Sciatic nerve (tissue), 1 donor: ENCODE measurements around a stretch of chr7.

DNA sequence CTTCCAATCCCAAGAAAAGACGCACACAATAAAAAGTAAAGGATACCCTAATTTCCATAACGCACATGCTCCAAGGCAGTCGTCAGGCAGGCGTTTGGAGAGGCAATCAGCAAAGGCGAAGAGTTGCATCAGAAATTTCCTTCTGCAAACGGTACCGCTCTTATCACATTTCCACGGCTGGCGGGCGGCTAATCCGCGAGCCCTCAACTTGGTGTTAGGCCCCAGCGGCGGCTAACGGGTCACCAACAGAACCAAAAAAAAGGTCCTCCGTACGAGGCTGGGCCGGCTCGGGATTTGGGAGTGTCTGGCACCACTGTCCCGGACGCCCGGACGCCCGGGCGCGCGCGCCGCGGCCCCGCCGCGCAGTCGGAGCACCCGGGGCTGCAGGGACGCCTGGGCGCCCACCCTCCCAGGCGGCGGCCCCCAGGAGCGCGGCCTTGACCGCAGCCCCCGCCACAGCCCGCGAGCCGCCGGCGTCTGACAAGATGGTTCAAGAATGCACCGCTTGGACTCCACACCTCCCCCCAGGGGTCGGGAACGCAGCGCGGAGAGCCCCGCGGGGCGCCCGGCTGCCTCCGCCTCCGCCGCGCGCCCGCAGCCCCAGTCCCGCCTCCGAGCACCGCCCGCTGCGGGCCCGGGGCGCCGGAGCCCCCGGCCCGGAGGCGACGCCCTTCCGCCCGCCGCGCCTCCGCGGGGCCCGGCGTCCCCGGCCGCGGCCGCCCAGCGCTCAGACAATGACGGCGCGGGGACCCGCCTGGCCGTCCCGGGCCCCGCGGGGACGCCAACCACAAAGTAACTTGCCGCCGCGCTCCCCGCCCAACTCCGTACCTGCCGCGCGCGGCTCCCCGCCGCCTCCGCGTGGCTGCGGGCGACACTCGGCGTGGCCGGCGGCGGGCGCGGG lies 9.9 kb upstream of the GRB10 start:
- PRO-cap = unidirectional peak, plus-strand start at position 168 of the sequence; bidirectional peak, plus-strand start at position 365 of the sequence, minus-strand start at position 346 of the sequence; bidirectional peak, plus-strand start at position 734 of the sequence, minus-strand start at position 479 of the sequence

DNA sequence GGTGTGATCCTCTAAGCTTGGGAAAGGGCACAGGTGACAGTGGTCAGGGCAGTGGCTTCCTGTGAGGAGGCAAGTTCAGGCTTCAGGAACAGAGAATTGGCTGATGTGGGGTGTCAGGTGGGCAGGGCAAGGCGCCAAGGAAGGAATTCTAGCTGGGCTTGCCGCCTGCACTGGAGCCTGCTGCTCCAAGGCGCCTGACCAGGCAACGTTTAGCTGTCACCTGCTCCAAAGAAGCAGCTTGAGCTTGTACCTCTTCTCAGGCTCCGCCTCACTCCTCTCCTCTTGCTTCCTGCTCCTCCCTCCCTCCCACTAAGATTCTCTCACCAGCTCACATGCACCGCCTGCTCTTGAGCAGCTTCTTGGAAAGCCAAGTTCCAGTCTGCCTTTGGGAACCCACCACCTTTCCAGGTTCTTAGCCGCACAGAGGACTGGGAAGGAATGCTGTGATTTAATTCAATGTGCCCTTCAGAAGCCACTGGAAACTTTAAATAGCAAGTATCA lies 187.4 kb upstream of the GRB10 start:
- PRO-cap = no peak

- PRO-cap = no peak
Measured at GRCh38 chr7:51182722-51183324, 133.8 kb downstream of the COBL start.

DNA sequence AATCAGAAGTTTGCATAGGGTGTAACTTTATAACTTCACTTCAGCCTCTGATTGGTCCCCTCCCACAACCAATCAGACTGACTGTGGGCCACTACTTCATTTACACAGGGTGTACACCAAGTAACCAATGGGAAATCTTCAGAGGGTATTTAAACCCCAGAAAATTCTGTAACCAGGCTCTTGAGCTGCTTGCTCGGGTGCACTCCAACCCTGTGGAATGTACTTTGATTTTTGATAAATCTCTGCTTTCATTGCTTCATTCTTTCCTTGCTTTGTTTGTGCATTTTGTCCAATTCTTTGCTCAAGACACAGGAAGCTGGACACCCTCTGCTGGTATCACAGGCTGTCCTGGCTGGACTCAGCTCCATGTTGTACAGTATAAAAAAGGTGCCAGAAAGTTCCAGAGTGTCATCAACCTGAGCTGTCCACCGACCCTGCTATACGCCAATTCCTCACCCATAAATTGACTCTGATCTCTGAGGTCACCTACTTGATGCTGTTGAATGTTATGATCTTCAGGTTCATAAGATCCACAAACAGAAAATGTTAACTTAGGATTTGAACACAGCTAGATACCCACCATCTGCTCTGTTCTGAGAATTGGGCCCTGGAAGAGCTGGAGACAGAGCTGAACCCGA lies 74.3 kb downstream of the COBL start:
- PRO-cap = bidirectional peak, plus-strand start at position 175 of the sequence, minus-strand start outside the sequence

- PRO-cap = no peak
Measured at GRCh38 chr7:51327521-51327865, 10.9 kb upstream of the COBL start.

- PRO-cap = no peak
Measured at GRCh38 chr7:51350188-51350601, 33.6 kb upstream of the COBL start.

DNA sequence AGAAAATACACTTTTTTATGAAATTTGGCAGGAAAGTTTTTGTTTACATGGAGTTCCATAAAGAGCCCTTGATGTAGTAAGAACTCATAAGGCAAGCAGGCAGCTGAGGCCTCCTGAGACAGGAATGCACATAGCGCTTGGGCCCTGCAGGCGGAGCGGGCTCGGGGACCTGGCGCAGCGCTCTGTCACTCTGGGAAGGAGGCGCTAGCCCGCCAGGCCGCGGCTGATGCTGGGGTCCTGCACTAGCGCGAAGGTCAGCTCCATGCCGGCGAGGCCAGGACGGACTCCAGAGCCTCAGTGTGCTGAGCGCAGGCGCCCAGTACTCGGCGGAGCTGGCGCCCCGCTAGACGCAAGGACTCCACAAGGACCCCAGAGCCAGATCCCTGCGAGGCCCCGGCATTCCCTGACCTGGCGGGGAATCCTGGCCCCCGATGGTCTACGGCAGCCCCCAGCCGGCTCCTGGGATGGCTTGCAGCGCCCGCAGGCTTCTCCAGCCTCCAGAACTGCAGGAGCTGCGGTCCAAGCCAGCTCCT lies 761.7 kb upstream of the POM121L12 start:
- PRO-cap = no peak

DNA sequence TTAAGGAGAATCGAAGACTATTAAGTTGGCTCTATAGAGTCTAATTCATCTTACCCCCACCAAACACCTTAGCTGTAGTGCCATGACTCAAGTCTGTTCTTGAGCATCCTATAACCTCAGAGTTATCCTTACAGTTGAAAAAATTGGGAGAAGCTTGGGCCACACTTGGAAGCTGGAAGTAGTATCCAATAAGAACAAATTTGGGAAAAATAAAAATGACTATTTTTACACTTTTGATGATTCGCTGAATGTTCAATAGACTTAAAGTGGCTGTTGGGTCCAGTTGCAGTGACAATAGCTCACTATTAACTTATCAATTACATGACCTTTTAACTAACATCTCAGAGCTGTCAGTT lies 174.9 kb upstream of the POM121L12 start:
- PRO-cap = no peak

- PRO-cap = no peak
Measured at GRCh38 chr7:54664203-54664944, 94.6 kb downstream of the SEC61G start.

DNA sequence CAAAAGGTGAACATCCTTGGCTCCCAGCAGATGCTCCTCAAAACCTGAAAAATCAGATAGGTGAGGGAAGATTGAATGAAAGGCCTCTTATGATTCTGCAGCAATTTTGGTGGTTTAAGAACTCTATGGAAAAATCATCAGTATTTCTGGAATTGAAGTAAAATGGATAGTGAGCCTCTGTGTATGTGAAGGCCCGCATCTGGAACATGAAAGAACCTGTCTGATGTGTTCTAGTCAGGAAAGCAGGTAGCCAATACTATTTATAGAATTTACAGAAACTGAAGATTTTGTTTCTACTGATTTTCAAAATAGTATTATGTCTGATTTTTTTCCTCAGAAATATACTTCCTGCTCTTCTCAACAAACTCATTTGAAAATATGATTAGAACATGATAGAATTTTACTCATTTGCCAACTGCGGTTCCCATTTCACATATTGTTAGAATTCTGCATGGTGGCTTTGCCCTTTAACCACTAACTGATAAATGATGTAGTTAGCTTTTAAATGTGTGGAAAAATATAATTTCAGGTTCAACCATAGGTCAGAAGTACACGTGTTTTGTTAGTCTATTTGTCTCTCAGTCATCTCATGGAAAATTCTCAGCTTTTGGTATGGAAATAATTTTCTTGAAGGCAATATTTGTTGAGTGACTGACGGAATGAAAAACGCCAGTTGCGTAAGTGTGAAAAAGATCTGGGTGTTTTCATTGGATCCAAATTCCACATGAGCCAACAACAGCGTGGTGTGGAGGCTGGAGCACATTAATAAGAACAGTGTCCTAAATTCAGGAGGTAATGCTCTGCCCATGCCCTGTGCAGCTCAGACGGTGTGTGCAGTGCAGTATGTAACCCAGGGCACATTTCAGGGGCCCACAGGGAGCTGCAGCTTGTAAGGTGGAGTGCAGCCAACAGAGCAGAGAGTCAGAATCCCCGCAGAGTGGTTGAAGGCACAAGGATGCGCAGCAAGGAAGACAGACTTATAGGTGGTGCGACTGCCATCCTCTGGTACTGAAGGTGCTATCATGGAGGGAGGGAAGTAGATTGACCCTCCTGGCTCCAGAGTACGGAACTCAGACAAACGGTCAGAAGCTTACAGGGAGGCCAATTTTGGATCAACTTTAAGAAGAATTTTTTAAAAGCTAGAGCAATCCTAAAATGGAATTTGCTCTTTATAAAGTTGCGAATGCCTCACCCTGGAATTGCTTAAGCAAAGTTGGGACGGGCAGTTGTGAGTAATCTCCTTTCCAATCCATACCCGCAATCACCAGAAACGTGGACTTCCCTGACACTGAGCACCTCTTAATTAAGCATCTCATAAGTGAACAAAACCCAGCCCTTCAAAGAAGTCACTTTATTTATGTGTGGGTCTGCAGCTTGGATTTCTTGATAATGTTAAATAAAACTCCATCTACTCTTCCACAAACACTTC lies 37.8 kb downstream of the EGFR start:
- PRO-cap = no peak

GRCh38 chr7:55143196-55143638 lies 124.4 kb downstream of the EGFR start:
- PRO-cap = no peak

DNA sequence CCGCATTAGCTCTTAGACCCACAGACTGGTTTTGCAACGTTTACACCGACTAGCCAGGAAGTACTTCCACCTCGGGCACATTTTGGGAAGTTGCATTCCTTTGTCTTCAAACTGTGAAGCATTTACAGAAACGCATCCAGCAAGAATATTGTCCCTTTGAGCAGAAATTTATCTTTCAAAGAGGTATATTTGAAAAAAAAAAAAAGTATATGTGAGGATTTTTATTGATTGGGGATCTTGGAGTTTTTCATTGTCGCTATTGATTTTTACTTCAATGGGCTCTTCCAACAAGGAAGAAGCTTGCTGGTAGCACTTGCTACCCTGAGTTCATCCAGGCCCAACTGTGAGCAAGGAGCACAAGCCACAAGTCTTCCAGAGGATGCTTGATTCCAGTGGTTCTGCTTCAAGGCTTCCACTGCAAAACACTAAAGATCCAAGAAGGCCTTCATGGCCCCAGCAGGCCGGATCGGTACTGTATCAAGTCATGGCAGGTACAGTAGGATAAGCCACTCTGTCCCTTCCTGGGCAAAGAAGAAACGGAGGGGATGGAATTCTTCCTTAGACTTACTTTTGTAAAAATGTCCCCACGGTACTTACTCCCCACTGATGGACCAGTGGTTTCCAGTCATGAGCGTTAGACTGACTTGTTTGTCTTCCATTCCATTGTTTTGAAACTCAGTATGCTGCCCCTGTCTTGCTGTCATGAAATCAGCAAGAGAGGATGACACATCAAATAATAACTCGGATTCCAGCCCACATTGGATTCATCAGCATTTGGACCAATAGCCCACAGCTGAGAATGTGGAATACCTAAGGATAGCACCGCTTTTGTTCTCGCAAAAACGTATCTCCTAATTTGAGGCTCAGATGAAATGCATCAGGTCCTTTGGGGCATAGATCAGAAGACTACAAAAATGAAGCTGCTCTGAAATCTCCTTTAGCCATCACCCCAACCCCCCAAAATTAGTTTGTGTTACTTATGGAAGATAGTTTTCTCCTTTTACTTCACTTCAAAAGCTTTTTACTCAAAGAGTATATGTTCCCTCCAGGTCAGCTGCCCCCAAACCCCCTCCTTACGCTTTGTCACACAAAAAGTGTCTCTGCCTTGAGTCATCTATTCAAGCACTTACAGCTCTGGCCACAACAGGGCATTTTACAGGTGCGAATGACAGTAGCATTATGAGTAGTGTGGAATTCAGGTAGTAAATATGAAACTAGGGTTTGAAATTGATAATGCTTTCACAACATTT lies 159.0 kb upstream of the LANCL2 start:
- PRO-cap = no peak

DNA sequence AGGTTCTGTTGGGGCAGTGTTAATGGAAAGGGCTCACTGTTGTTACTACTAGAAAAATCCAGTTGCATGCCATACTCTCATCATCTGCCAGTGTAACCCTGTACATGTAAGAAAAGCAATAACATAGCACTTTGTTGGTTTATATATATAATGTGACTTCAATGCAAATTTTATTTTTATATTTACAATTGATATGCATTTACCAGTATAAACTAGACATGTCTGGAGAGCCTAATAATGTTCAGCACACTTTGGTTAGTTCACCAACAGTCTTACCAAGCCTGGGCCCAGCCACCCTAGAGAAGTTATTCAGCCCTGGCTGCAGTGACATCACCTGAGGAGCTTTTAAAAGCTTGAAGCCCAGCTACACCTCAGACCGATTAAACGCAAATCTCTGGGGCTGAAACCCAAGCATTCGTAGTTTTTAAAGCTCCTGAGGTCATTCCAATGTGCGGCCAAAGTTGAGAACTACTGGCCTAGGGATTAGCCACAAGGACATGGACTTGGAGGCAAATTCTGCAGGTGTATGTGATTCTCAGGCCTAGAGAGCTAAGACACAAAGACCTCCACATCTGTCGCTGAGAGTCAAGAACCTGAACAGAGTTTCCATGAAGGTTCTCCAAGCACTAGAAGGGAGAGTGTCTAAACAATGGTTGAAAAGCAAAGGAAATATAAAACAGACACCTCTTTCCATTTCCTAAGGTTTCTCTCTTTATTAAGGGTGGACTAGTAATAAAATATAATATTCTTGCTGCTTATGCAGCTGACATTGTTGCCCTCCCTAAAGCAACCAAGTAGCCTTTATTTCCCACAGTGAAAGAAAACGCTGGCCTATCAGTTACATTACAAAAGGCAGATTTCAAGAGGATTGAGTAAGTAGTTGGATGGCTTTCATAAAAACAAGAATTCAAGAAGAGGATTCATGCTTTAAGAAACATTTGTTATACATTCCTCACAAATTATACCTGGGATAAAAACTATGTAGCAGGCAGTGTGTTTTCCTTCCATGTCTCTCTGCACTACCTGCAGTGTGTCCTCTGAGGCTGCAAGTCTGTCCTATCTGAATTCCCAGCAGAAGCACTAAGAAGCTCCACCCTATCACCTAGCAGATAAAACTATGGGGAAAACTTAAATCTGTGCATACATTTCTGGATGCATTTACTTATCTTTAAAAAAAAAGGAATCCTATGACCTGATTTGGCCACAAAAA lies 154.7 kb upstream of the LANCL2 start:
- PRO-cap = no peak

DNA sequence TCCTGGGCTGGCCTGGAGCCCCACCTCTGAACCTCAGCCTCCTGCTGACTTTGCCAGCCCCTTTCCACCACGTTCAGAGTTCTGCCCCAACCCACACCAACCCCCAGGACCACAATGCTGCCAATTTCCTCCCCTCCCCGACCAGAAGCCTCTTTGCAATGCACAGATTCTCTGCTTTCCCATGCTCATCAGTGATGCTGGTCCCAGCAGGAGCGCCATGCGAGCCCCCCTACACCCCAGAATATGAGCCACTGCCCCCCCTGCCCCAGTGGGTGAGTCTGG lies 83.9 kb downstream of the VOPP1 start:
- PRO-cap = no peak

GRCh38 chr7:55515440-55516441 lies 56.6 kb downstream of the VOPP1 start:
- PRO-cap = no peak

DNA sequence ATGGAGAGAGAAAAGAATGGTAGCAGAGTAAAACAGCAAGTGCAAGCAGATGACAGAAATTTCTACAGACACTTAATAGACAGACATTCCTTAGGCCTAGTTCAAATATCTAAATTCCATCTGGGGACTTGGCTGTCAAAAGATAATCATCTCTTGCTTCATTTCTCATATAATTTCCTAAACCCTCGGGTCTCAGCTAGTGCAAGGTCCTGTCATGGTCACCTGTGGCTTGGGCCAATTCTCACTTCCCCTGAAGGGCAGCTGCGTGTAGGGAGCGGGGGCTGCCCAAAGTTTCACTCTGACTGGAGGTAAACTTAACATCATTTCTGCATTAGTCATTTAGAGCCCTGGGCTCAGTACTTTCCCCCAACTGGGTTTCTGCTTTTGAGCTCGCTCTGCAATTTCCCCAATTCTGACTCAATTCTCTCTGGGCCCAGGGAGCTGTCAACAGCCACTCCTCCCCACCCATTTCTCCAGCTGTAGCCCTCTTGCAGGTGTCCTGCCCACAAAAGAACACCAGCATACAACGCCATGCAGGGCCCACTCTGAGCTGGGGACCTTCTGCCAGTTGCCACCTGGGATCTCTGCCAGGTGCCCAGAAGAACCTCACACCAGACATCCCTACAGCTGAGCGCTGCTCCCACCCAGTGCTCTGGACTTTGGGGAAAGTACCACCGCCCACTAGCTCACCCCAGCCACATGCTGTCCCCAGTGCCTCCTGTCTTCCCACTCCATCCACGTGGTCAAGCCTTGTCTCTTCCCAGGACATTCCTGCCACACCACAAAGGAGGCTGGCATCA lies 38.0 kb downstream of the VOPP1 start:
- PRO-cap = no peak

DNA sequence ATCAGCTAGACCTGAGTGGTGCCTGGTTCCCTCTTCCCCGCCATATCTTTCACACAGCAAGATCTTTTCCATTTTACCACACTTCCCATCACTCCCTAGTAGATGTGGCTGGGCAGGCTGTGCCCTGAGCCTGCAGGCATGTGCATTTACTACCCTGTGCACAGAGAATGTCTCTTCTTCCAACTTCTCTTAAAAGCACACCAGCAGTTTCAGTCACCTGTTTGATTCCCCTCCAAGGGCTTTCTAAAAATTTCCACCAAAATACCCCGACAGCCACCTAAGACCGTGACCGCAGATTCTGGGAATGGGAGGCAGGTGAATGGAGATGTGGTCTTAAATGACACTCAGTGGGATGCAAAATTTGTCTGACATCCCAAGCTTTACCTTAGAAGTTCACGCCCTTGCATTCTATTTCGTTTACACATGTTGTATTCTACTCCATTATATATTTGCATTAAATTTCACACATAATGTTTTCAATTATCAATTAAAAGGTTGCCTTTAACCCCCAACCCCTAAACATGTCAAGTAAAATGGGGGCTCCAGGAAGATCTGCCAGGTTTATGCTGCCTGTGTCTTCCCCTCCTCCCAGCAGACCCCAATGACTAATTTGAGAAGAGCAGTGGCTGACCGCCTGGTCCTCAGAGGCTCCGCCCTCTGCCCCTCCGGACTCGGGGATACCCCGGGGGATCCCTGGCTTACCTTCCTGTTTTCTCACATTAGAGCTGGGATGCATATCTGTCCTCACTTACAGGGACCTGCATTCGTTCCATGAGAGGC lies 24.4 kb downstream of the VOPP1 start:
- PRO-cap = no peak

- PRO-cap = no peak
Measured at GRCh38 chr7:55593585-55593923, 21.3 kb upstream of the VOPP1 start.

DNA sequence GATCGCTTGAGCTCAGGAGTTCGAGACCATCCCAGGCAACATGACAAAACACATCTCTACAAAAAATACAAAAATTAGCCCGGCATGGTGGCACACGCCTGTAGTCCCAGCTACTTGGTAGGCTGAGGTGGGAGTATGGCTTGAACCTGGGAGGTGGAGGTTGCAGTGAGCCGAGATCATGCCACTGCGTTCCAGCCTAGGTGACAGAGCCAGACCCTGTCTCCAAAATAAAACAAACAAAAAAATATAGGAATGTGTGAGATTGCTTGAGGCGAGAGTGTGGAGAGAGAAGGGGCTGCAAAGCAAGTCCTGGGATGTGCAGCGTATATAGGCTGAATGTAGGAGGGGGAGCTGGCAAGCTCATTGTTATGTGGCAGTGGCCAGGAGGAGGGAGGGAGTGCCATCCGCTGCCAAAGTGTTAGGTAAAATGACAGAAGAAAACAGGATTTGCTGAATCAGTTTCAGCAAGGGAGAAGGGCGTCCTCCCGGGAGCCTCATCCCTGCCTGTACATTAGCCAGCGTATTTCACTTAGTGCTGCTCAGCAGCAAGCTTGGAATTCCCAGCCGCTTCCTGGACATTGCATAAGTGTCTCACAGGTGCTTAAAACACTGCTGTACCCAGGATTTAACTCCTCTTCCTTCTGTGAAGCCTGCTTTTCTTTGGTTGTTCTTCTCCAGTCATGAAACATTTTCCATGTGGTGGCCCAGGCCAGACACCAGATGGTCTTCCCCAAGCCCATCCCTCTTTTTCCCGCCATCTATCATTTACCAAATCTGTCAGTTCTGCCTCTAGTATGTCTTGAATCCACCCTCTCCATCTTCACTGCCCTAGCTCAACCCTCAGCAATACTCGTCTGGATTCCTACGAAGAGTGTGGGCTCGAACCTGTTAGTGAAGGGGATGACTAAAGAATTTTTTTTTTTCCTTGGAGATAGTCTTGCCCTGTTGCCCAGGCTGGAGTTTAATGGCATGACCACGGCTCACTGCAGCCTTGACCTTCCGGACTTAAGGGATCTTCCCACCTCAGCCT lies 2.5 kb downstream of the NIPSNAP2 start:
- PRO-cap = no peak

DNA sequence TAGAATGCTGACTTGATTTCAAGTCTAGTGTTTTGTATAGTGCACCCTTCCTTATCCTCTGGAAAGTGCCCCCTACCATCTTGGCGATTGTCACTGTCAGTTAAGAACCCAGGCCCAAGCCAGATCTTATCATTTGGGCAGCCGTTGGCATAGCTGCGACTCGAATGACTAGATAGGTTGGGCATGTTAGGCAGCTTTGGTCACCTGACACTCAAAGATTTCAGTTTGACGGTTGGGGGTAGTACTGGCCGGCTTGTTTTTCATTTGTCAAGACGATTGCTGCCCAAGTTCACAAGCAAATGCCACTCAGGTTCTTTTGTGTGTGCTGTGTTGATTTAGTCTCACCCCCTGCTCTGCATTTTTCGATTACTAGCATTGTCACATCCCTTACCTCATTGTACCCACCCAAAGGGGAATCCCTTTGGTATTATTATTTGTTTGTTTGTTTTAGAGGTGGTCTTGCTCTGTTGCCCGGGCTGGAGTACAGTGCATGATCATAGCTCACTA lies 6.7 kb downstream of the NIPSNAP2 start:
- PRO-cap = no peak